Myometrial cell (primary cell): ENCODE measurements around a stretch of chr3.

GRCh38 chr3:59678024-59678433 is 628.2 kb upstream of the CFAP20DC start:
- RAMPAGE, long total RNA = no peak

DNA sequence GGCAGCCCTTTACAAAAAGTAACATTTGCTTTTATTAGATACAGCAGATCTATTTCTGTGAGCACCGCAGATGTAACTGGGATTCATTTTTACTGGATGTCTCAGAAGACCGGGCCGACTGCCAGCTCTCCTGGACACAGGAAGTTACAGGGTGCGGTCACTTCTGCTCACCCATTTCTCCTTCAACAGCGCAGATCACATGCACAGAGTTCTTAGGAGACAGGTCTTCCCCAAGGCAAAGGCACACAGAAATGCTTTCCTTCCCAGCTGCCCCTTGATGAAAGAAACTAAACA is 768.7 kb upstream of the CFAP20DC start:
- RAMPAGE, long total RNA = no peak

GRCh38 chr3:60080467-60081151 is 1030.8 kb upstream of the CFAP20DC start:
- RAMPAGE, long total RNA = no peak

DNA sequence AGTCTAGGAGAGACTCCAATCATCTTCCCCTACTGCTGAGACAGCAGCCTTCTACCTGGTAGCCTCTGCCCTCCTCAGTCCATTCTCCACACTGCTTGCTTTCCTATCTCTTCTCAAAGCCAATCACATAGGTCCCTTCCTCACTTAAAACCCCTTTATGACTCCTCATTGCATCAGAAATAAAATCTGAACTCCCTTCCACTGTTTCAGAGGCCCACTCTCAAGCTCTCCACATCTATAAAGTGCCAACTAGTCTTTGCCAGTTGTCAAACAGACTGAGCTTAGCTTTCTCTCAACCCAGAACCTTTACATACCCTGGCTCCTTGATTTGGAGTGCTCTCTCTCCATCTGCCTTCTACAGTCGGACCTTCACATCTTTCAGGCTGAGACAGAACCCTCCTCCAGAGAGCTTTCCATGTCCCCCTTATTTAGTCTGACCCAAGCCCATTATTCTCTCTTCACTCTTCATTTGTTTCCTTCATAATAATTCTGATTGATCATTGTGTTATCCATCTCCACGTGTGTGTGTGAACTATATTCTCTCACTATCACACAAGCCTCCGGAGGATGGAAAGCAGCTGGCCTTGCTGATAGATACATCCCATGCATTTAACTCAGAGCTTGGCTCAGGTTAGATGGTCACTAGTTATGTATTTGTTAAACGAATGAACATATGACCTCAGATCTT is 1082.0 kb upstream of the CFAP20DC start:
- RAMPAGE, long total RNA = no peak

DNA sequence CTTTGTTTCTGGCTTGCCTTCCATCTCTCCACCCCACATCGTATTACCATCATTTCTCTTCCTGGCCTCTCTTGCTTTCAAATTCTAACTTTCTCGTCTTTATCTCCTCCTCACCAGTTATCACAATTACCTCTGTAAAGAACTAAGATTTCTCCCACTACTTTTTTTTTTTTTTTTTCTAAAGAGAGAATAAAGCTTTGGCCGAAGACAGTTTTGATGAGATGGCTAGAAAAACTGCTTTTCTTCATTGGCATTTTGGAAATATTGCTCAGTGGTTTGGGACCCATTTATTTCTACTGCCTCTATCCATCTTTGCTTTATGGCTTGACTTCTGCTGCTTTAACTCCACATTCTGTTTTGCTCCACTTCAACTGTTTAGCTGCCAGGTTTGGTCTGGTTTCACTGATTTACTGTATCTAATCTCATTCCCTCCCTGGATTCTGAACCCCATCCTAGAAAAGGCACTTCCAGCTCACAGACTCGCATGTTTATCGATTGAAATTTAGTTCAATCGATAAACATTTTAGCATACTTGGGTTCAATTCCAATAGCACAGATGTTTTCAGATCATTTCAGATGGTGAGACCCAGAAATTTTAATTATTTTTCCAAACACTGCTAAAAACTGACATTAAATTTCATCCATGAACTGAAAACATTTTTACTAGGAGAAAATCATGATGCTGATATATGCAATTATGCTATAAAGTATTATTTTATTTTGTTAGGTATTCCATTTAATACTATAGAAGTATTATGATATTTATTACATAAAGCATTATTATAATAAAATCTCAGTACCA is 830.2 kb downstream of the FHIT start:
- RAMPAGE, long total RNA = no peak

DNA sequence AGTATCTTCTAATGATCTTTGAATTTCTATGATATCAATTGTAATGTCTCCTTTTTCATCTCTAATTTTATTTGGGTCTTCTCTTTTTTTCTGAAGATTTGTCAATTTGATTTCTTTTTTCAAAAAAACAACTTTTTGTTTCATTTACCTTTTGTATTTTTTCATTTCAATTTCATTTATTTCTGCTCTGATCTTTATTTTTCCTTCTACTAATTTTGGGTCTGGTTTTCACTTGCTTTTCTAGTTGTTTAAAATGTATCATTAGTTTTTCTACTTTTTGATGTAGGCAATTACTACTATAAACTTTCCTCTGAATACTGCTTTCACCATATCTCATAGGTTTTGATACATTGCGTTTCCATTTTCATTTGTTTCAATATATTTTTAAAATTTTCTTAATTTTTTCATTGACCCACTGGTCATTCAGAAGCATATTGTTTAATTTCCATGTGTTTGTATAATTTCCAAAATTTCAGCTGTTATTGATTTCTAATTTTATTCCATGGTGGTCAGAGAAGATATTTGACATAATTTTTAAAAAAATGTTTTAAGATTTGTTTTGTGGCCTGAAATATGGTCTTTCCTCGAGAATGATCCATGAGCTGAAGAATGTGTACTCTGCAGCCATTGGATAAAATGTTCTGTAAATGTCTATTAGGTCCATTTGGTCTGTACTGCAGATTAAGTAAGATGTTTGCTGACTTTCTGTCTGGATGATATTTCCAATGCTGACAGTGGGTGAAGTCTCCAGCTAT is 783.9 kb downstream of the FHIT start:
- RAMPAGE, long total RNA = no peak

DNA sequence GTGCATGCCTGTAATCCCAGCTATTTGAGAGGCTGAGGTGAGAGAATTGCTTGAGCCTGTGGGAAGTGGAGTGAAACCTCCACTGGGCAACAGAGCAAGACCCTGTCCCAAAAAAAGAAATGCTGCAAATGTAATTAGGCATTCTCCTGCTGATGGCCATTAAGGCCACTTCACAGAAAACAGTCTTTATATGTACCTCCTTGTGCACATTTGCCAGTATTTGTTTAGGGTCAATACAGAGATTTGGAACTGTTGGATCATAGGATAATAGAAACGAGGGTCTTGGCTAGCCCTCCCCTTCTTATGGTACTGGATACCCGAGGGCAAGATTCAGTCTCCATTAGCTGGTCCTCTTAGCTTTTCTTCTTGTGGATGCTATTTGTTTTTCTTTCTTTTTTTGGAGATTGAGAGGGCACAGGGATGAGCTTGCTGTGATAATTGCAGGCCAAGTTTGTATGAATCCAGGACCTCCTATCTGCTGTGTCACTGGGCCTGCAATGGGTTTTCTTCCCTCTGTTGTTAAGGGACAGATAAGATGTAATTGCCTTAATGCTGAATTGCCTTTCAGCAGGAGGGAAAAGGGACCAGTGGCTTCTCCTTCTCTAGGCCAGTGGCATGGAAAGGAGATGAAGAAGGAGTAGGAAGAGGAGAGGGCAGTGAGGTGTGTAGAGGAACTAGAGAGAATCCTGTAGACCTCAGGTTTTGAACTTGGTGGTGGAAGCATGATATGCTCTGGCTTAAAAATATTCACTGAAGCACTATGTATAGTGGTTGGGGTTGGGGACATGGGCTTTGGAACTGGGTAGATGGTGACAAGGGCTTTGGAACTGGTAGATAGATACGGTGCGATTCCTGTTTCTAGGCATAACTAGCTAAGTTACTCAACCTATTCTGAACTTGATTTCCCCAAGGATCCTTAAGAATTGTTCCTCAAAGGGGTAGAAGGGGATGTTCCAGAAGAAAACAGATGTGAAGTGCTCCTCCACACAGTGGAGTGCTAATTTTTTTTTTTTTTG is 29.9 kb downstream of the PTPRG start:
- RAMPAGE, long total RNA = no peak

- RAMPAGE, long total RNA = no peak
These were observed 61.6 kb downstream of the PTPRG start for GRCh38 chr3:61622888-61623467.

DNA sequence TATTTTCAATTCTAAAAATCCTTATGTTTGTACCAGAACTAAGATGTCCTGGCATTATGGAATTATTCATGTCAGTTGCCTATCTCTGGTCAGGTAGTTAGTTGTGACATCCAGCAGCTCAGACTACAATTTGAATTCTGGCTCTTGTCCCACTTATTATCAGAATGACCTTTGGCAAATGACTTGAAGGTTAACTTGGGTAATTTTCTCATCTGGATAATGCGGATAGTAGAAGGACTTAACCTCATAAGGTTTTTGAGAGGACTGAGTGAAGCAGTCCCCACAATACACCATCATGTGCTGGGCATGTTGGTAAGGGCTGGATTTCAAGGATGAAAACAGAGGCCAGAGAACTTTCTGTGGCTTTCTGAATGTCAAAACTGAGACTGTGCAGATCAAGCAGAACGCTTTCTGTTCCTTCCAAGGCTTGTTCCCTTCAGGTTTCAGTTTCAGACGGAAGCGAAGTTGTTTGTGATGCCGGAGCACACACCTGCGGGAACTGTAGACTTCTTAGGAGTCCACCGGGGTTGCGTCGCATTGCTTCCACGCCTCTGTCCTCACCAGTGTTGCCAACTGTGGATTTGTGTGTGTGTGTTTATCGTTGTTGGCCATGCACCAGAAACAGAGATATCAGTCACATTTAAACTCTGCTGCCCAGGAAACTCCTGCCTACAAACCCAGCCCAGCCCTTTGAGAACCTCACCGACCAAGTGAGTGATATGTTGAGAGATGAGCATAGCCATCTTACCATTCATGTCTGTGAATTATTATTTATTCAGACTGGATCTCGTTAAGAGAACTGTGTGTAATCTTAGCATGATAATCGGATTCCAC is 76.0 kb downstream of the PTPRG start:
- RAMPAGE, long total RNA = no peak

DNA sequence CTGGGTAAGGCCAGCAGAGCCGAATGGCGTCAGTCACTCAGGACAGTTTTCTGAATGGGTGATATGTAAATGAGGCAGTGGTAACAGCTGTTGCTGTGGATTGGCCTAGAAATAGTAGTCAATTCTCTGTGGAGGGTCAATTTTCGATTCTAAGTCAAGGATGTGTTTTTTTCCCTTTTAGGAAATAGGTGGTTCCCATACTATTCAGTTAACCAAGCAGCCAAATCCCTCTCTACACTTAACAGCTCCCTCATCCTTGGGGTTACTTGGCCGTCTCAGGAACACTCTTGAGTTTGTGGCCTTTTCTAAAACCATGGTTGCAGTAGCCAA is 121.9 kb downstream of the PTPRG start:
- RAMPAGE, long total RNA = no peak

DNA sequence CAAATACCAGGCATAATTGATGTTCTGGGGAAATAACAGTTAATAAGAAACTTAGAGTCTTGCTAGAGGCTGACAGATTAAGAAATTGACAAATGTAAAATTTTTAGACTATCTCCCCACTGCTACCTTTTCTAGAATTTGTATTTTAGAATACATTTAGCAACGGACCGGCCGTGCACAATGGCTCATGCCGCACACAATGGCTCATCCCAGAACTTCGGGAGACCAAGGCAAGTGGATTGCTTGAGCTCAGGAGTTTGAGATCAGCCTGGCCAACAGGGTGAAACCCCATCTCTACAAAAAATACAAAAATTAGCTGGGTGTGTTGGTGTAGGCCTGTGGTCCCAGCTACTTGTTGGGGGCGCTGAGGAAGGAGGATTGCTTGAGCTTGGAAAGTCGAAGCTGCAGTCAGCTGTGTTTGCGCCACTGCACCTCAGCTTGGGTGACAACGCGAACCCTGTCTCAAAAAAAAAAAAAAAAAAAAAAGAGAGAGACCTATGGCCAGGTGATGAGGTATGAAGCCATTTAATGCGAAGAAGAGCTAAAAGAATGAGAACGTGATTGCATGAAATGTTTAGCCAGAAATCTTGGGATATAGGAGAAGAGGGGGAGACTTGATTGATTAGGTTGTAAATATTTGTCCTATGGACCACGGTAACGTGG is 318.9 kb downstream of the PTPRG start:
- RAMPAGE, long total RNA = no peak

- RAMPAGE, long total RNA = no peak
These were observed 233.8 kb upstream of the FEZF2 start for GRCh38 chr3:62607164-62607588.

- RAMPAGE, long total RNA = no peak
These were observed 2.0 kb downstream of the CADPS start for GRCh38 chr3:62873253-62873600.

DNA sequence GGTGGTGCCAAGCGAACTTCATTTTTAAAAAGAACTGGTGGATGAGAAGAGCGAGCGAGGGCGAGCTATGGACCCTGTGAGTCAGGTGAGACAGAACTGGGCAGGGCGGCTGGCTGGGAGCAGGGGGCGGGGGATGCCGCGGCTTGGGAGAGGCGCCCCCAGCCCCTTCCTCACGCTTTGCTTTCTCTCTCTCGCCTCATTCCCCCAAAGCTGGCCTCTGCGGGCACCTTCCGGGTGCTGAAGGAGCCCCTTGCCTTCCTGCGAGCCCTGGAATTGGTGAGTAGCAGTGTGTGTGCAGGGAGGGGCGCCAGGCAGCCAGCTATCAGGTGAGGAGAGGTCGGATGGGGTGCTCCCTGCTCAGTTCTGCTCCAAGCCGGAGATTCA is 351 bp downstream of the SYNPR start:
- RAMPAGE, long total RNA = no peak

DNA sequence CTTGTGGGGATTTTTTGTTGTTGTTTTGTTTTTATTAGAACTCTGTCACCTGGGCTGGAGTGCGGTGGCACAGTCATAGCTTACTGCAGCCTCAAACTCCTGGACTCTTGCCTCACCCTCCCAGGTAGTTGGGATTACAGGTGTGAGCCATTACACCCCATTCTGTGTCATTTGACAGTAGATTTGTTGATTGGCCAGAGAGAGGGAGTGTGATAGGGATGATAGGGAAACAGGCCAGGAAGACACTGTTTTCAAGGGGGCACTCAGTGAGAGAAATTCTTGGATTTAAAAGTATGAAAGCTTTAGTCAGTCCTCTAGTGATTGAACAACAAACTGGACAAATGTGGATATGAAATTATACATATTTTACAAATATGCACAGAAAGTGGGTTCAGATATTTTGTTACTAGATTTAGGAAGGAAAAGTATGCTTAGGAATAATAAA is 56.3 kb downstream of the PSMD6 start:
- RAMPAGE, long total RNA = no peak

DNA sequence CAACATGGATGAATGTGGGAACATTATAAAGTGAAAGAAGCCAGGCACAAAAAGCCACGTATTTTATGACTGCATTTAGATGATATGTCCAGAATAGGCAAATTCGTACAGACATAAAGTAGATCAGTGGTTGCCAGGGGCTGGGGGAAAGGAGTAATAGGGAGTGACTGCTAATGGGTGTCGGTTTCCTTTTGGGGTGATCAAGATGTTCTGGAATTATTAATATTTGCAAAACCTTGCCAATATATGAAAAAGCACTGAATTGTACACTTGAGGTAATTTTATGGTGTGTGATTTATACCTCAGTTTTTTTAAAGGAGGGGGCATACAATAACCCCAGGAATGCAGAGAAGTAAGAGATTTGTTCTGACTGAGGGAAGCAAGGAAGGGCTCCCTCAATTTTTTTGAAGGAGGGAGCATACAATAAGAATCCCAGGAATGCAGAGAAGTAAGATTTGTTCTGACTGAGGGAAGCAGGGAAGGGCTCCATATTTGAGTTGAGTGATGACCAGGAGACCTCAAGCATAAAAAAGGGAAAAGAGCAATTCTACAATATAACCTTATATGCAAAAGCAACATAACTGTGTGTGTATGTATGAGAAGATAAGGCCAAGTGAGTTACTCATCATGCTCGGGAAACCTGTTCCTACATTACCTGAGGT is 6.2 kb downstream of the PSMD6 start:
- RAMPAGE, long total RNA = no peak

GRCh38 chr3:64221481-64222018 is 3.7 kb downstream of the PRICKLE2 start:
- RAMPAGE, long total RNA = no peak

DNA sequence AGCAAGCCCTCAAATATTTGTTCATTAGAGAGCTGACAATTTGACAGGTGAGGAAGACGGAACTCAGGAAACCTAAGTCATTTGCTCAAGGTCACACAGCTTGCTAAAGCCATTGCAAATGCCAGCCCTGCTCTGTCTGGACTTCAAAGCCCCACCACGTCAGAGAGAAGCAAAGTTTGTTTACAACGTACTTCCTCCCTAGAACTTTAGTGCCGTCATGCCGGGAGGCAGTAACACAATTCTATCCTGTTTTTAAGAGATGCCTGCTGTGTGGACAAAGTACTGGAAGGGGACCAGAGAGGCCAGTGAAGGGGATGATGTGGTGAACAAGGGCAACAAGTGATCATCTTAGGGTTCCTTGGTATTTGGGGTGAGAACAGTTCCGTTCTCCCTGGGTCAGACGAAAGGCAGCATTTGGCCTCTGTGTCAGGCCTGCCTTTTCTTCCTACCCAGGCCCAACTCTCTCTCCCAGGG is 216.7 kb upstream of the PRICKLE2 start:
- RAMPAGE, long total RNA = no peak

- RAMPAGE, long total RNA = no peak
These were observed 218.7 kb upstream of the PRICKLE2 start for GRCh38 chr3:64443819-64444580.

DNA sequence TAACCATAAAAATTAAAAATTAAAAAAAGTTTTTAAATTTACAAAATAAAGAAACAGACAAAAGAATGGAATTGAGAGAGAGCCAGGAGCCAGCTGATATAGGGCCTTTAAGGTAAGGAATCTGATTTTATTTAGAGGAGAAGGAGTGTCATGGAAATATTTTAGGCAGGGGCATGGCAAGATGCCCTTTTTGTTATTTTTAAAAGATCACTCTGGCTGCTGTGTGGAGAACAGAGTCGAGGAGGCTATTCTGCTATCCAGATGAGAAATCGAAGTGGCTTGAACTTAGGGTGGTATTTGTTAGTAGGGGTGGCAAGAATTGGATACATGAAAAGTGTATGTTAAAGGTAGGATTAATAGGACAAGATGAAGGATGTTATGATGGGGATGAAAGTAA is 9.1 kb upstream of the ADAMTS9 start:
- RAMPAGE, long total RNA = no peak